GM19240 (cell line): ENCODE results near the gene TANC1.

- RRBS: no CpG with 5 or more reads among the region's 7 CpGs
Measured at GRCh38 chr2:158673556-158674162, 121.5 kb upstream of the DAPL1 start.

DNA sequence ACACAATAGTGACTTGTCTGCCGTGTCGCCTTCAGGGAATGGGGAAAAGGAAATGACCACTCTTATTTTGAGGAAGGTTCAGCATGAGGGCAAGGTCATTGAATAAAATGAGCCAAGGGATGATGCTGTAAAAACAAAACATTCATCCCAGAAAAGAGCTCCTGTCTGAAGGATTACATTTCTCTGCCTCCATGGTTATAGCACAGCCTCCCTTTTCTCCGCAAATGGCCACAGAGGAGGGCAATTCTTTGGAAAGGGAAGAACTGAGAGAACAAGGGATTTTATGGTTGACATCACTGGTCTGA, 78.8 kb upstream of the DAPL1 start:
- RRBS: no CpG with 5 or more reads among the region's 3 CpGs

DNA sequence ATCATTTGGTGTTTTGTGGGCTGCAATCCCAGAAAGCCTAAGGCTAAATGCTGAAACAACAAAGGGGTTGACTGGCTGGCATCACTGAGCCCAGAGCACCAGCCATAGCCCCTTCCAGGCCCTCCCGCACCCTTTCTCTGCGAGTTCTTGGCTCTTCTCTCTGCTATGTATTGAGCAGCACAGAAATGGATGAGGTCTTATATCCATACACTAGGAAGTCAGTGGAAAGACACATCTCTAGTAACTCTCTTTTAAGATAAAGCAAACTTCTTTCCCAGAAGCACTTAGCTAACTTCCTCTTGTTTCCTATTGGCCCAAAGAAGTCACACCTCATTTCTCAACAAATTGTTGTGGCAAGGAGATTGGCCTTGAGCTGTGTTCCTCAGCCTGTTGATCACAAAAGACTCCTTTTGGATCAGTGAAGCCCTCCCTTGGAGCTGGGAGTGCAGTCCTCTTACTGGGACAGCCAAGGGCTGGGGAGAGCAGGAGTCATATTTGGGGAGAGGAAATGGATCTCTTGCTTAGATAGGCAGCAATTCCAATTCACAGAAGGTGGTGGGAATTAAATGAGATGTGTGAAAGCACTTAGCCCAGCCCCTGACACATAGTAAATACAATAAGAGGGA, 51.3 kb upstream of the DAPL1 start:
- RRBS: no CpG with 5 or more reads among the region's 2 CpGs

DNA sequence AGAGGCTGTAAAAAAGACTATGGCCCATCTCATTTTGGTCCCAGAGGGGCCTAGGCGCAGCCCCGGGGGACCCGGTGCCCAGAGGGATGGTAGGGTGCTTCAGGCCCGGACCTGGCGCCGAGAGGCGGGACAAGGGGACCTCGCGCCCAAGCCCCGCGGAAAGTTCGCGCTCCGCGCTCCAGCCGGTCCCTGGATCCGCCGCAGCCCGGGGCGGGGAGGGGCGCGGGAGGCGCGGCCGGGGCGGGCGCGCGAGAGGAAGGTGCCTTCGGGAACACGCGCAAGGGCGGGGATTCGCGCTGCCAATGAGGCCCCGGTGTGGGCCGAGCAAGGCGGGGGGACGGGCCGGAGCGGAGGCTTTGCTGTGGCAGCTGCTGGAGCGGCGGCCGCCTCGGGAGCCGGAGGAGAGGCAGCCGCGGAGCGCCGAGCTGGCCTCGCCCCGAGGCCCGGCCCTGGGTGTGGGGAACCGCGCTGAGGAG, at the start of gene TANC1:
Gene TANC1, plus strand, starts transcription at position 353 of the 476 bp plus-strand sequence.
- RRBS: 2% methylated on average over 39 of the region's 55 CpGs

DNA sequence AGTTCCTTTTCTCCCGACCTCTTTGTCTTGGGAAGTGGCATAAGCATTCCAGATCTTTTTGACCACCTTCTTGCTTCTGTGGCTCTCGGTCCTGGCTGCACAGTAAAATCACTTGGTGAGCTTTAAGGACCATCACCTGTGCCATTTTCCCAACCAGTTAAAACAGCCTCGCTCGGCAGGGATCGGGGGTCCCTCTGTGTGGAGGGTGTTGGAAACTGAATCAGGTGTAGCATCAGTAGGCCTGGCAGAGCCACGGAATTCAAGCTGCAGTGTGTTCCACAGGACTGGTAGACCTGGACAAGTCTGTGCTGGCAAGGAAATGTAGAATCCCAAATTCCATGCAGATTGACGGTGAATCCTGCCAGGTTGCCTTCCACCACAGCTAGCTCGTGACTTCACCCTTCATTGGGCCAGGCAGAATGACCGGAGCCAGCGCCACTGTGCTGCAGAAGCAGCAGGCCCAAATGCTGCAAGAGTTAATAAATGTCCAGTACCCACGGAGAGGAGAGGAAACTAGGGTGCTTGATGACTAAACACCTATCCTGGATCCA, 122.0 kb downstream of the TANC1 start:
- RRBS: no CpG with 5 or more reads among the region's 11 CpGs

- RRBS: no CpG with 5 or more reads among the region's 2 CpGs
Measured at GRCh38 chr2:159125054-159125539, 156.7 kb downstream of the TANC1 start.

DNA sequence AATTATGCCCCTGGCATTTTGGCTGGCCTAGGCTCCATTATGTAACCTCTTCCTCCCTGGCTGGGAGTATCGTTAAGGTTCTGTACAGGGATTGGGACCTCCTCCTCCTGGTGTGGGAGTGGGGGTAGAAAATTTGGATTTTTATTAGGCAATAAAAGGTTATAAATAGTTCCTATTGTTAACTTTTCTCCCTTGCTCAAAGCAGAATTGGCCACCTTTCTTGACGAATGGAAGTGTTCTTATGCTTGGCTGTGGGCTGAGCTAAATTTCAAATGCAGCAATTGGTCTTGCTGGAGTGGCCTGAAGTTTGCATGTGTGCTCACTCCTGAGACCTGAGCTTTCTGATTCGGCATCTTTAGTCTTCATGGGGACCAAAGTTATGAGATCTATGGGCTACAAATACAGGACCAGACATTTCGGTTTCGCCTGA, 148.7 kb downstream of the WDSUB1 start:
- RRBS: no CpG with 5 or more reads among the region's 5 CpGs

- RRBS: no CpG with 5 or more reads among the region's 11 CpGs
Measured at GRCh38 chr2:159474696-159475577, 141.4 kb downstream of the BAZ2B start.

GRCh38 chr2:159515538-159515856, 100.9 kb downstream of the BAZ2B start:
- RRBS: no CpG with 5 or more reads among the region's 1 CpG

GRCh38 chr2:159635363-159635884, 19.1 kb upstream of the BAZ2B start:
- RRBS: no CpG with 5 or more reads among the region's 4 CpGs

DNA sequence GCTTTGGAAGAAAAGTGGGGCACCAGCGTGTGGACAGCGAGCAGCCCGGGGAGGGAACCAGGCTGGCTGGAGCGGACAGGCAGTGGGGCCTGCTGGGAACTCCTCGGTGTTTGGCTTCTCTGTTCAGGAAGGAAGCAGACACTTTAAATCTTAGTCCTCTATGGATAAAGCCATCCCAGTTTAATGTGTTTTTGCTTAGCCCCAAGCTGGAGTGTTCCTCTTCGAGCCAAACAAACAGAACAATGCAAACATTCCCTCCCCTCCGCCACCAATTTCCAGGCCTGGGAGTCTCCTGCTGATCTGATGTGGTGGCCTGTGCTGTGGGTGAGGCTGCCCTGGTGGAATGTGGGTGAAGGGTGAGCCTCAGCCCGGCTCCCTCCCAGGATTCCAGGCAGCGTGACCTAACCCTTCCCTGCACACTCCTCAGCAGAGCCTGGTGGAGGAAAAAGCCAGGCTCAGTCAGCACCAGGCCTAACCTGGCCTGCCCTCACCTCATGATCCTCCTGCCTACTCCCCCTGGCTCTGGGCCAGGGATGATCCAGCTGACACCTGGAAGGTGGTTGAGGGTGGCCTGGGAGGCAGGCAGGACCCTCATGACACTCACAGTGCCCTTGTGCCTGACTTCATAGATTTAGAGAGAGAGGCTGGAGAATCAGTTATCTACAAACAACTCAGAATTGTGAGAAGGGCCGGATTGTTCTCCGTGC, 21.6 kb upstream of the ITGB6 start:
- RRBS: no CpG with 5 or more reads among the region's 11 CpGs

DNA sequence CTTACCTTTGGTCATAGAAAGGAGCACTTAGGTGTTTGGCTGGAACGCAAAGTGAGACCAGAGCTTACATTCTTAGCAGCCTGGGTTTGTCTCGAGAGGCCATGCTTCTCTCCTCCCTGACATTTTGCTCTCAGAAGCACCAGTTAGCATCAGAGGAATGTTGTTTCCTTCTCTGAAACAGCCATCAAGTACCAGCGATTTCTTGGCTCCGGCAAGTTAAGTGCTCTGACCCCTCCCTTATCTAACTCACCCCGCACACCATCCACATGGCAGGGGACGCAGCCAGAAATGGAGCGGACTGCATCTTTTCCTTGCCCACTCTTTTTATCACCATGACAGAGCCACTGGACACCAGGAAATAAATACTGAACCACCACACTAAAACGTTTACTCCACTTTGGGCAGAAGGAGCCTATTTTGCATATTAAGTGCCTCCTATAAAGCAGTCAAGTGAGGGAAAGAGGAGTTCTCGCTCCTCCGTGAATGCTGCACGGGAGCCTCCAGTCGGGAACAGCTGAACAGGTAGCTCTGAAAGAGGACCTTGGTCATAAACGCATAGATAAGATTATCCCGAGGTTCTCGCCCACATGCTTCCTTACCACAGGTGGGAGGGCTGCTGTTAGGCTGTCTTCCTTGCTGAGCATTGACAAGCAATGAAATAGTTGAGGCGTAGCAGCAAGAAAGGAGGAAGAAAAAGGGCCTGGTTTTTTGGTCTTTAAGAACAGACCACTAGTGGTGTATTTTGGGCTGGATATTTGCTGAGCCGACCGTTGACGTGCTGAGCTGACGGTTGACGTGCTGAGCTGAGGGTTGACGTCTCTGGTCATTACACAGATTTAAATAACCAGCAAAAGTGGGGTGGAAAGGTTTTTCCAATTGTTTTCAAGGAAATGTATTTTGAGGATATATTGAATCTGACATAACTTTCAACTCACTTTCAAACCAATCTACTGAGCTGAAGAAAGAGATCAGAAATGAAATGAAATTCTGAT, 71.3 kb upstream of the ITGB6 start:
- RRBS: no CpG with 5 or more reads among the region's 22 CpGs

DNA sequence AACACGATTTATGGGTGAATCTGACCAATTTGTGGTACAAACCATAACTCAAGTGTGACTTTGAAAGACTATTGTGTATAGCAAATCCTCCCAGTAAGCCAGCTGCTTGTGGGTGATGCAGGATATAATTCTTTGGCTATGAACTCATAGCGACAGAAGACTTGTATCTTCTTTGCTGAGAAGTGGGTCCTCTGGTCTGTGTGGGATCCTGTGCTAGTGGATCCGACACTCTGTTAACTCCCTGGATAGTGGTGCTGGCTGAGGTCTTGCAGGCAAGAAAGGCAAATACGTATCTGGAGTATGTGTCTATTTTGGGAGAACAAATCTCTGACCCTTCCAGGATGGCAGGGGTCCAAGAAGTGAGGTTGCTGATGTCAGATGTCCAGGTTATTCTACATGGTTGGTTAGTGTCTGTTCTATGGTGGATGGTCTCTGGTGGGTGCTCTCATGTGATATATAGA, 44.9 kb upstream of the RBMS1 start:
- RRBS: no CpG with 5 or more reads among the region's 4 CpGs

DNA sequence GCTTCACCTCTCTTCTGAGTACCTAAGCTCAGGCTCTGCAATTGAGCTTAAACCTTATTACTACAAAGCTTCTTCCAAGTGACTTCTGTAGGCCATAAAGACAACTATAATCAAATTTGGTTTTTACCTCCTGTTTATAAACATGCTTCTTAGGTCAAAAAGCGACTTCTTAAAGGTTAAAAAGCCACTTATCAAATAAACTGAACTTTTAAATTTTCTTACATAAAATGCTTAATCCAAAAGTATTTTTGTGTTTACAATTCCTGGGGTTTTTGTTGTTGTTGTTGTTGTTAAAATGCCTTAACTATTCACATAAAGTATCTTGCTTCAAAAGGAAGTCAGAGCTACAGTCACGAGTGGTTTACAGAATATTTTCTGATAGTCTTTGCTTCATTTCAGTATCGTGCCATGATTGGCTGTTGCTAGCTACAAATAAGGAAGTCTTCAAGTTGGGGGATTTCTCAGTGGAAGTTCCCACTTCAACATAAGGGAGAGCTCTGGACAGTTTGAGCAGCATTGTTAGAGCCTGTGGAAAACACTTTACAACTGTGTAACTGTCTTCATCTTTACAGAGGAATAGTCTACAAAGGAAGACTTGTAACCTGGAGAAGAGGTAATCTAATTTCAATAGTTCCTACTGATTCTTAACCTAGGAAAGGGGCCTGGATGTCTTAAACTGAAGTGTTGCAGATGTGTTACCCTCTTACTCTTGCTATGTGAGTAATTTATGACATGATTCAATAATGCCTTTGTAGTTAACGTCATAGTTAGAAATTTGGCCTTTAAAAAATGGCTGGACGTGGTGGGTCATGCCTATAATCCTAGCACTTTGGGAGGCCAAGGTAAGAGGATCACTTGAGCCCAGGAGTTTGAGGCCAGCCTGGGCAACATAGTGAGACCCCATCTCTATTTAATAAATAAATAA, 23.5 kb upstream of the TANK start:
- RRBS: no CpG with 5 or more reads among the region's 5 CpGs

DNA sequence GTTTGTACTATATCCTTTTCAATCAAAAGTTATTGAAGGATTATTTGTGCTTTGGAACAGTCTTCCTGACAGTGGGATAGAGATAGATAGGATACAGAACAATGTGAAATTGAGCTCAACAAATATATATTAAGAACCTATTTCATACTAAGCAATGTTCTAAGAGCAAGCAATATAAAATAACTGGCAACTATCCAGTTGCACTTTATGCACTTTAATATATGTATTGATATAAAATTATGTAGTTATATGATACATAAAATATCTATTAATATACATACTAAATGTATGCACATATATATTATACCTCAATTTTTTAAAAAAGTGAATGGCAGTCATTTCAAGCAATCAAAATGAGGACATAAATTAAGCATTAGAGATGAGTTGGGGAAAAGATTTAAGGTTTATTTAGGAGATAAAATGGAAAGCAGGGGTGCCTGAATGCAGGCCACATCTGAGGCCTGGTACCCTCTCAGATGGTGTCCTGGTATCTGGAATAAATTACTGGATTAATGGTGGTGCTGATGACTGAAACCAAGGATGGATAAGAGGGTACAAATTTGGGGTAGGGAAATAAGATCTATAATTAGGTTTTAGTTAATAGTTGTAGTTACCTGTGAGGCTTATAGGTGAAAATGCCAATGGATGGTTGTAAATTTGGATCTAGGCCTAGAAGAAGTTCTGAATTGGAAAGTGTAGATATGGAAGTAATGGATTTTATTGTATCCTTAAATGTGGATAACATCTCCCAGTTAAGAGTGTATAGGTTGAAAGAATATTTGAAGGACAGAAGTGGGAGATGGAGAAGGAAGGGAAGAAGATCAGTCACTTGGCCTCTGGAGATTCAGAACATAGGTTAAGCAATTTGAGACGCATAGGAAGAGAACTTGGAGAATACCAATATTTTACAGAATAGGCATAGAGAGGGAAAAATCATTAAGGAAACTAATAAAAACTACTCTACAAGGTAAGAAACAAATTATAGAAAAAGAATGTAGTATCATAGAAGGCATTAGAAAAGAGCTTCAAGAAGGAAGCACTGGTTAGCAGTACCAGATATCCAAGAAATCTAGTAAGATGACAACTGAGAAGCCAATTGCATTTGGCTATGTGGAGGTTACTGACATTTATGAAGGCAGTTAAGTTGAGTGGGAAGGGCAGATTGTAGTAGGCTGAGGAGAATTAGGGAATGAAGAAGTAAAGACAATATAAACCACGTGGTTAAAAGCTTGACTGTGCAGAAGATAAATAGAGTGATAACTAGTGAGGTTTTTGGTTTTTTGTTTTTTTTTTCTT, 24.4 kb downstream of the TANK start:
- RRBS: no CpG with 5 or more reads among the region's 2 CpGs

DNA sequence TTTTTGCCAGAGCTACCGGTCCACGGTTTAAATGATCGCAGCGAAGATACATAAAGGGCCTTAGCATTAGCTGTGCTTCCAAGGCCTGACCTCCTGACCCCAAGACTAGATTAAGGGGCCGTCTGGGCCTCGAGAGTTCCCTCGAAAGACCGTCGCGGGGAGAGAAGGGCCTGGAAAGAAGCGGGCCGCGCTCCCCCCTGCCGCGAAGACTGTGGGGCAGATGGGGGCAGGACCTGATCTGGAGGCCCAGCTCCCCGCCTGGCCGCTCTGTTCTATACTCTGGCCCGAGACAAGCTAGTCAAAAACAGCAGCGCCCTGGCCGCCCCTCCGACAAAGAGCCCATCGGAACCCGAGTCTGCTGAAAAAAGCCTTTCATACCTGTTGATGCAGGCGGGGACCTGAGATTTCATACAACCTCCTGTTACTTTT, 68.7 kb upstream of the PSMD14 start:
- RRBS: no CpG with 5 or more reads among the region's 24 CpGs

DNA sequence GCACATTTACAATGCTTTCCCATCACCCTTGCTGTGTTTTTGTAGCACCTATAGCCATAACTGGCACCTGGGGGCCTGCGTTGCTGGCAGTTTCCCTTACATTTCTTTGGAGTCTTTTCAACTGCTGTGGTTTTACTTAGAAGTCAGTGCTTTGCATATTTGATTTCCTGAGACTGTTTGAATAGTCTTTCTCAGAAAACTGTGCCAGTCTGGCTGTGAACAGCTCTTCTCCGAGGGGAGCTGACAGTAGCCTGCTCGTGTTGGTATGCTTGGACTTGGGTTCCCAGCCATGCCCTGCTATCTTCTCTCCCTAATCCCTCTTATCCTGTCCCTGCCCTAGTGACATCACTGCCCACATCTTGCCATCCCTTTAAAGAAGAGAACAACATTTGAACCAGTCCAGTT, 81.5 kb downstream of the DPP4 start:
- RRBS: no CpG with 5 or more reads among the region's 3 CpGs

- RRBS: no CpG with 5 or more reads among the region's 5 CpGs
Measured at GRCh38 chr2:162318963-162319235, 415 bp upstream of the IFIH1 start.

- RRBS: no CpG with 5 or more reads among the region's 6 CpGs
Measured at GRCh38 chr2:162582245-162582821, 238.4 kb downstream of the GCA start.